Cardiac fibroblast (primary cell): ENCODE results near the gene REG3A.

- RRBS, result no CpG with 5 or more reads among the region's 6 CpGs
Measured at GRCh38 chr2:77513213-77513723, 8.9 kb downstream of the LRRTM4 start.

GRCh38 chr2:77592542-77593586 is 70.7 kb upstream of the LRRTM4 start:
- RRBS, result no CpG with 5 or more reads among the region's 29 CpGs

GRCh38 chr2:77831856-77832244 is 309.7 kb upstream of the LRRTM4 start:
- RRBS, result no CpG with 5 or more reads among the region's 1 CpG

DNA sequence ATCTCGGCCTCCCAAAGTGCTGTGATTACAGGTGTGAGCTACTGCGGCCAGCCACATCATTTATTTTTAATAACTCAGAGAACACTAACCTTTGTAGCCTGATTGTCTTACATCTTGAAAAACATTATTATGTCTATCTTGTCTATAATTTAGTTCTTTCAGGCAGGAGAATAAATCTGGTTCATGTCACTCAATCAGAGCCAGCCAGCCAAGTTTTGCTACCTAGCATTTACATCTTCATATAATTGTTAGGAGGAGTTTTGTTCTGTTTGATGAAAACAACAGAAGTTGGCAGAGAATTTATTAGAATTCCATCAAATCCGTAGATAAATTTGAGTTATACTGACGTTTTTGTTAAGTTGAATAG is 360.3 kb upstream of the REG3G start:
- RRBS, result no CpG with 5 or more reads among the region's 4 CpGs

- RRBS, result no CpG with 5 or more reads among the region's 4 CpGs
Measured at GRCh38 chr2:79159130-79159810, at the start of gene REG3A. TSS of gene REG3A (minus strand) at chr2:79159753.

- RRBS, result no CpG with 5 or more reads among the region's 10 CpGs
Measured at GRCh38 chr2:79393570-79394348, 119.1 kb upstream of the CTNNA2 start.

GRCh38 chr2:81304452-81304788 is 999.9 kb upstream of the LRRTM1 start:
- RRBS, result 50% methylated on average over 1 of the region's 7 CpGs

DNA sequence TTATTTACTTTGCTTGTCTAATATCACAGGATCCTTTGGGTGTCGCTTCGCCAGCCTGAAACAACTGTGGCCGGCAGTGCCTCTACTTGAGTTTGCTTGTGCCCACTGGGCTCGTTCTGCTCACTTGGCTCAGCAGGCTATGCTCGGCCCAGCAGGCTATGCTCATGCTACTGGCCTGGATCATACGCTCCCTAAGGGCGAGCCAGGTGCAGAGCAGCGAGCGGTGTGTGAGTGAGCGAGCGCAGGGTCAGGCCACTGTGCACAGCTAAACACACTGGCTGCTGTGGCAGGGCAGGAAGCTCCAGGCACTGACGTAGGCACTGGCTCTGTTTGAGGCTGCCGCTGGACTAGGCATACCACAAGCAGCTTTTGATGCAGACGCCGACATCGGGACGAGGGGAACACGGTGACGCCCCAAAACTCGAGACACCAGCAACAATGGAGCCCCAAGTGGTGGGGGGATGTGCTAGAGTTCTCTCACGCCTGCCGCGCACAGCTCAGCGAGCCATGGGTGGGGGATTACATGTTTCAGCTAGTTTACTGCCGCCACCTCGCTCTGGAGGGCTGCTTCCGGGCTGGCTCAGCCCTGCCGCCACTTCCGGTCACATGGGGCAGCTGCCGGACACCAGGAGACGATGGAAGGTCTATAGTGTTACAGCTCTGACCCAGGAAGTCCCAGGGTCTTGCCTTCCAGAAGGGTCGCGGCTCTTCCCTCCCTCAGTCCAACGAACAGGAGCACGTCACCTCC is 1176.7 kb upstream of the LRRTM1 start:
- RRBS, result no CpG with 5 or more reads among the region's 35 CpGs

DNA sequence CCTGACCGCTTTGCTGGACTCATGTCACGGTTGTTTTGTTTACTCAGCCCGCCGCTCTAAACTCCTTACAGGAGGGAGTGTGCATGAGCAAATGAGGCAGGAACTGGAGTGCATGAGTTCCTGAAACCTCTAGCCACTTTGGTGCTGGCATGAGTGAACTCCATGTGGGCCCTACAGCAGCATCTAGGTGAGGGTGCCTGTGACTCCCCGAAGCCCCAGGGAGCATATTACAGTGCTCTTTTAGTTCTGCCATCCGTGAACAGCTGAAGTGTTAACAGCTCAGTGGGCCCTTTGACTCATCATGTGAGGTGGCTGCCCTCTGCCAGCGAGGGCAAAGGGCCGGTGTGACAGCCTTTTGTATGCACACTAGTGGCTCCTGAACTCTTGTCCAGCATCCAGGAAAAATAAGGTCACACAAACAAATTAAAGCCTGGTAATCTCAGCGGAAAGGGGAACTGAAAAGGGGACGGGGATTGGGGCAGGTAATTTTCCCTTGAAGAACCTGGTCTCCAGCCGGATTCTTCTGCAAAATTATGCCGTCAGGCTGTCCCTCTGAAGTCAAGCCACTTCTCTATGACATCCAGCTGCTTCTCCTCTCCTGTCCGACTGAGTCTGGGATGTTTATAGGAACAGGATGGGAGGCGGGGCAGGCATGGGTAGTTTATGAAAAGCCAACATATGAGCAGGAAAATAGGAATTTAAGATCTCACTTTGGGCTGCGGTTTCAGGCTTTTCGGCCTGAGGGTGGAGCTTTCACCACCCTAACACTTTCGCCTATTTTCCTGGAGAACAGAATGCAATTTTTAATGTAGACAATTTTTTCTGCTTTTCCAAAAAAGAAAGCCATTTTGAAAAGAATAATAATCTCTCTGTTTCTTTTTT is 1668.6 kb downstream of the SUCLG1 start:
- RRBS, result no CpG with 5 or more reads among the region's 17 CpGs

GRCh38 chr2:84459402-84459691 is 267 bp upstream of the SUCLG1 start:
- RRBS, result no CpG with 5 or more reads among the region's 17 CpGs

GRCh38 chr2:84686900-84687359 is 170.6 kb downstream of the DNAH6 start:
- RRBS, result no CpG with 5 or more reads among the region's 3 CpGs

DNA sequence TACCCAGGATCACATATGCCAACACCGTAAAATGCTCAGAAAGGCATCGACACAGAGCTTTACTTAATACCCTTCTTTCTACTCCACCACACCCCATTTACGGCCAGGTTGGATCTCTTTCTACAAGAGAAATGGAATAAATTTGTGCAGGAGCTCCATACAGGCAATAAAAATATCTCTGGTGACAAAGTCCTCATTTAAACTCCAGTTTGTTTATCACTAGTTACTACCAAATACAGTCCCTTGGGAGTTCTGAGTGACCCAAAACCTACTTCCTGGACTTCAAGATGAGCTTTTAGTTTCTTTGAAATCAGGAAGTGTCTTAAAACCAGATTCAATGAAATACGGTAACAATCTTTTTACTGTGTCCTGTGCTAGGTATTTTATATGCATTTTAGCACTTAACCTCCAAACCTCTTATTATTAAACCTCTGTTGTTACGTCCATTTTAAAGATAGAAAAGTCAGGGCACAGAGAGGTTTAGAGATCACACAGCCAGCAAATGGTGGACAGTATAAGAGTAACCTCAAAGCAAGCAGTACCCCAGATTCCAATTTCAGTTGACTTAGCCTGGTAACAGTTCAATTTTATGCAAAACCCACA is 1.5 kb upstream of the KCMF1 start:
- RRBS, result no CpG with 5 or more reads among the region's 5 CpGs

GRCh38 chr2:84971316-84971537 is 266 bp downstream of the KCMF1 start:
- RRBS, result 2% methylated on average over 8 of the region's 32 CpGs

- RRBS, result no CpG with 5 or more reads among the region's 7 CpGs
Measured at GRCh38 chr2:85139295-85140351, 6.4 kb downstream of the TCF7L1 start.

DNA sequence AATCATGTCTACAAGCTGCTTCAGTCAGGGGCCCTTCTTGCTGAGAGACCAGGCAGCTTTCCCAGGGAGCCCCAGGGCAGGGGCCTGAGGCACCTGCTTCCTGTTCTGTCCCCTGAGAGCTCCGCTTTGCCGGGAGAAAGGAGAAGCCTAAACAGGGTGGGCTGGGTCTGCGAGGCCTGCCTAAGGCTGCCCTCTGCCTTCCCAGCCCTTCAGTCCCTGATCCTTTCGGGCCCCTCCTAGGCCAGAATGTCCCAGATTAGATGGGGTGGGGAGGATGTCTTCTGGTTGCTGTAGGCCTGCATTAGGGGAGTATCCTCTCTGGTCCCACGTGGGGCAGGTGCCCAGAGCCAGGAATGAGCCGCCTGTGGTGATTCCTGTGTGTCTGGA is 72.3 kb downstream of the TGOLN2 start:
- RRBS, result no CpG with 5 or more reads among the region's 6 CpGs

GRCh38 chr2:85318113-85318677 is 9.6 kb downstream of the TGOLN2 start:
- RRBS, result no CpG with 5 or more reads among the region's 6 CpGs

- RRBS, result 89% methylated on average over 3 of the region's 19 CpGs
Measured at GRCh38 chr2:85345161-85345877, 9.0 kb downstream of the RETSAT start.

GRCh38 chr2:85371234-85371516 is 16.6 kb downstream of the ELMOD3 start:
- RRBS, result no CpG with 5 or more reads among the region's 5 CpGs

DNA sequence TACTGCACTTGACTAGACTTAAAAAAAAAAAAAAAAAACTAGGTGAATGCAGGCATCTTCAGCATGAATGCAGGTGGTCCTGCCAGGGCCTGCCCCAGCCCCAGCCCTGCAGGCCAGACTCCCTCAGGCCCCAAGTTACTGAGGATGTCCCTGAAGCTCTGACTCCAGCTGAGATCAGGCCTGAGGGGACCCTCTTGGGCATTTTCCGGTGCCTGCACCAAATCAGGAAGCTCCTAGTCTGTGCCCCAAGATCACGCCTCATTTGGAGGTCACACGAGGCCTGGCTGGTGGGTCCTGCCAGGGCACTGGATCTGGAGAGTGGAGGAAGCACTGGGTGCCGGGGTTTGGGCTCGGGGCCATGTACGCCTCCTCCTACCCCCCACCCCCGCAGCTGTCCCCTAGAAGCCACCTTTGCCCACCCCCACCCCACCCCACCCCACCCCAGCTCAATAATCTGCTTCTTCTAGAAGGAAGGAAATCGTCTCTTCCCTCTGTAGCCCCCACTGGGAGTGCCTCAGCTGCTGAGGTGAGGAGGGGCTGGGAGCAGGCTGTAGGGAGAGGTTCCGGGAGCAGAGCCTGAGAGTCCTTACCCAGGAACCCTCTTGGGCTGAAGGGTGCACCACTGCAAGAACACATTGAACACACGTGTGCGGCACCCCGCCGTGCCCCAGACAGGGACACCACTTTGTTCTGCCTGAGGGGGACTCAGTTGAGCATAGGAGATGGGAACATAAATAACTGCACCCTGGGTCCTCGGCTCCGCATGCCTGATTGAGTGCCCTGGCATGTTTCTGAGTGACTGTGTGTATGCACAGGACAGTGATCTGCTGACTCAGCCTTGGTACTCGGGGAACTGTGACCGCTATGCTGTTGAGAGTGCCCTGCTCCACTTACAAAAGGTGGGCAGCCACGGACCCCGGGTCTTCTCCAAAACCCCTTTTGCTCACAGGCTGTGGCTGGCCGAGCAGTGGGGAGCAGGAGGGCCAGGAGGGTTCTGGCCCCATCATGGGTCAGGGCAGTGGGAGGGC is 16.4 kb downstream of the SH2D6 start:
- RRBS, result no CpG with 5 or more reads among the region's 20 CpGs

DNA sequence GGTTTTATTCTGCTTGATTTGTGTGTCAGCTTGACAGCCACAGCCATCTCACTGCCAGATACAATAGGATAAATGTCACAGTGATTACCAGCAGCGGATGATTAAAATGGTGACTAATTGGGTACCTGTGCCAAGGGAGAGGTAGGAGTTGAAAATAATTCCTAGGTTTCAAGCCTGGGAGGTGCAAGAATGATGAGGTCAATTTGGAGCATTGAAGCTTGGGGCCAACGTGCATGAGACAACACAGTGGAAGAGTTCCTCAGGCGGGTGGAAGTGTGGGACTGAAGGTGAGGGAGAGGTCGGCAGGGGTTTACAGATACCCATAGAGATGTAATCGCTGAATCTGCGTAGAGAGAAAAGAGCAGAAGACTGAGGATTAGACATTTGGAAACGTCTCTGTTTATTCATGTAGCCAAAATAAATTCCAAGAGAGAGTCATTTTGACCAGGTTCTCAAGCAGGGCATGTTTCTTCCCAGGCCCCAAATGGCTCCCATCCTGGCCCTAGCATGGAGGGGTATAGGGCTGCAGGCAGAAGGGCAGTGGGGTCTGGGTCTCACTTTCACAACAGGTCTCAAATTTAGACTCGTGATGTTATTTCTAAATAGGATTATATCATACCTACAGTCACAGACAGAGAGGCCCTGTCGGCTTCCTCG is 39.6 kb downstream of the SH2D6 start:
- RRBS, result no CpG with 5 or more reads among the region's 10 CpGs